ENCODE measurements around a stretch of chr10.

DNA sequence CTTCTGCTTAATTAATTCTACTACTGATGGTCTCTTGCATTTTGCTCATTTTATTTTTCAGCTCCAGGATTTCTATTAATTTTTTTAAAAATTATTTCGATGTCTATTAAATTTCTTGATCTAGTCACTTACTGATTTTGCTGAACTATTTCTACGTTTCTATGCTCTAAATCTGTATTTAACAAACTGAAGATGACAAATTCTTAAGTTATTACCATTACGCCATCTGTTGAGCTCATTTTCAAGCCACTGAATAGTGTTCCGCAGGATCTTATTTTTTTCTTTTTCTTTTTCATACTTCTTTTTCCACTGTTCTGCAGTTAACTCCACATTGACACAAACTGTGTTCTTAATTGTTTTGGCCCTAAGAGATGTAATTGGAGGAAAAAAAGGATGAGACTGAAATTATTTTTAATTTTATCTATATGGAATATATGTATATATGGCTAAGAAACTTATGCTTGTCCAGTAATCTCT, 21.7 kb downstream of the KIF5B start:
- PRO-cap: no peak

GRCh38 chr10:32035879-32036192, 20.4 kb downstream of the KIF5B start:
- PRO-cap: no peak

GRCh38 chr10:32308229-32308501, 38.8 kb downstream of the EPC1 start:
- PRO-cap: no peak

- PRO-cap: no peak
Measured at GRCh38 chr10:32317599-32318108, 29.3 kb downstream of the EPC1 start.

GRCh38 chr10:32446810-32447136, 833 bp downstream of the CCDC7 start:
- PRO-cap: bidirectional peak, plus-strand start at chr10:32446978, minus-strand start at chr10:32446919

DNA sequence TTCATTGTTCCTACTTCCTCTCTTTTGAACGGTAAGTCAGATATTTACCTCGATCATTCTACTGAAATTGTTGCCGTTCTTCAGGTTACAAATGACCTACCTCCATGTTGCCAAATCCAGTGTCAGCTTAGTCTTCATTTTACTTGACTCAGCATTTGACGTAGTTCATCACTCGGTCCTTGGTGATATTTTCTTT, 1.1 kb downstream of the CCDC7 start:
- PRO-cap: no peak

- PRO-cap: no peak
Measured at GRCh38 chr10:32939637-32940347, 18.2 kb downstream of the ITGB1 start.

DNA sequence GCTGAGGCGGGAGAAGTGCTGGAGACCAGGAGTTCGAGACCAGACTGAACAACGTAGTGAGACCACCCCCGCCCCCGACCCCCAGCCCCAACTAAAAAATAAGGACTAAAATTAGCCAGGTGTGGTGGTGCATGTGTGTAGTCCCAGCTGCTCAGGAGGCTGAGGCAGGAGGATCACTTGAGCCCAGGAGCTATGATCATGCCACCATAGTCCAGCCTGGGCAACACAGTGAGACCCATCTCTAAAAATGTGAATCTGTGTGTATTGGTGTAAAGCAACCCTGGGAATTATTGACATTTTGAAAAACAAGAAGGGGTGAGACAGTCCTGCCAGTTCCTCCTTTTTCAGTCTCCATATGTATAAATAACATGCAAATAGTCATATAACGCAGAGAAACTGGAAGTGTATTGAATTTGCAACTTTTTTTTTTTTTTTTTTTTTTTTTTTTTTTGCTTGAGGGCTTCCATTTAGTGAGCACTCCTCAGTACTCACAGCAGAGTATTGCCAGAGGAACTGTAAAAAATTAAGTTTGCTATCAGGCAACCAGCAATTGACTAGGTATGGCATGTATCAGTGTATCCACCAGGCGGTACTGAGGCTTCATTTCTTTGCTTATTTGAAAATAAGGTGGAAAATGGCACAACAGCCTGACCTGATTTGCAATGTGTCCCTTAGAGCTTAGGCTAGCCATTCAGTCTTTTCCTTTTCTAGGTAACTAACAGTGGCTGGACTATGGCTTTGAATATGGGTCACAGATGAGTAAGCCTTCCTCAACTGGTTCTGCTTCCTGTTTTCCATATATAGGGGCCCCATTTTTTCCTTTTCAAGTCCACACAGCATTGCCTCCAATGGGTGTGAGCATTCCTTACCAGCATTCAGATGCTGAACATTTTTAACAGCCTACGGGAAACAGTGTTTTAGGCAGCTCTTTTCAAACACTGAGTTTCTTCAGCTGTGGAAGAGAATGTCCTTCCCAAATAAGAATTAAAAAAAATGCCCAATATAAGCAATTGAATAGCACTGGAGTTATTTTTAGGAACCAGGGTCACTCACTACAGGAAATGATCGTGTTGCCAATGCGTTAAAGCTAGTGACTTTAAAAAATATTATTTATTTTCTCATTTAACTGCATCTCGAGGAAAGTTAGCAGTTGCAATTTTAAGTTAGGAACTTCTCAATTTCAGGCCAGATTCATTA, 3.7 kb upstream of the ITGB1 start:
- PRO-cap: no peak

GRCh38 chr10:32972350-32972867, 14.4 kb upstream of the ITGB1 start:
- PRO-cap: no peak

DNA sequence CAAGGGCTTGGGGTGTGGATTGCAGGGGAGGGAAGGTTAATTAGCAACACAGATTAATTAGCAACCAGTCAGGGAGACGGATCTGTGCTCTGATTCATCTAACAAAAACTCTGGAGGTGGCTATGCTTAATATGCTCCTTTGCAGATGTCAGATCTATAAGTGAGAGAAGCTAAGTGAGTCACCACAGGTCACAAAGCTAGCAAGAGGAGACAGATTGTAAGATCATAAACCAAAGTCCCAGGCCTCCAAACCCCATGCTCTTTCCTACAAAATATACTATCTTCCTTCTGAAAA, 178.8 kb upstream of the ITGB1 start:
- PRO-cap: no peak

DNA sequence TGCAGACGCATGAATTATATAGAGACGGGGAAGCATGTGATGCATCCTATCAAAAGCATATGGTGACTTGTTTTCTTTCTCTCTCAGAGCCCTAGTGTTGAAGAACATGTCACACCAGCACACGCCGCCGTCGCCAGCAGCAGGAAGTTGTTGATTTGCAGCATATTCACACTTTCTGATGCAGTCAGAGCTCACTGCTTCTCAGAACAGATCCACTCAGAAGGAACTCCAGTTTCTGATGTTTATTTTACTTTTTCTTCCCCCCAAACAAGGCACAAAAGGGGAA, 123.3 kb downstream of the NRP1 start:
- PRO-cap: no peak

DNA sequence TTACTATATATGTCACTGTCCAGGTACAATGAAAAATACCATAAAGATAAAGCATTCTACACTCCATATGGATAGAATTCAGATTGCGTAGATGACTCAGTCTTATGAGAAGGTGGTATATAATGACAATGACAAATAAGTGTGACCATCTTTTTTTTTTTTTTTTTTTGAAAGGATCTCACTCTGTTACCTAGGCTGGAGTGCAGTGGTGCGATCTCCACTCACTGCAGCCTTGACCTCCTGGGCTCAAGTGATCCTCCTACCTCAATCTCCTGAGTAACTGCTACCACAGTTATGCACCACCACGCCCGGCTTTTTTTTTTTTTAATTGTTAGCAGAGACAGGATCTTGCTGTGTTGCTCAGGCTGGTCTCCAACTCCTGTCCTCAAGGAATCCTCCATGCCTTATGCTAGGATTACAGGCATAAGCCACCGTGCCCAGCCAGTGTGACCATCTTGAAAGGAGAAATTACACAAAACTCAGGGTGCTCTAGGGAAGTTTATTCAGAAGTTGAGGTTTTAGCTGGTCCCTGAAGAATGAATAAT, 43.2 kb upstream of the NRP1 start:
- PRO-cap: no peak

DNA sequence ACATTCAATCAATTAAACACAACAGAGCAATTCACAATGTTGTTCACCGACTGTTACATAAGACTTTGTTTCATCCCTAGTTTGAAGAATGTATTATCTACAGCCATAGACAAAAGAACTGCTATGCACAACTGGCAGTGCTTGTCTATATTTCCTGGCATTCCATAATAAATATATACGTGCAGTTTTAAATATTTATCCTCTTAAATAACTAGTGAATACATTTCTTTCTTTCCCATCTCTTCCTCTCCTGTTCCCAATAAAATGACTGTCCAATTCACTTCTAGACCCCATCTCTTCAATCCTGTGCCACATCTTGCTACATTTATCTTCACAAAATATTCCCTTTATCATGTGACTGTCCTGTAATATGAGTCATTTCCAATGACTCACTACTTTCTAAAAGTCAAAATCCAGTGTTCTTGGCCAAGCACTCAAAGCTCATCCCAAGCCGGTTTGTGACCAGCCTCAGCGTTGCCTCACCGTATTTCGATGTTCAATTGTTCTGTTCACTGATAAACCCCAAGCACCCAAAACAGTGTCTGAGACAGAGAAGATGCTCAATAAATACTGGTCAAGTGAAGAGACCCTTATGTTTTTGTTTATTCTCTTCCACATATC, 104.8 kb downstream of the PARD3 start:
- PRO-cap: no peak

- PRO-cap: no peak
Measured at GRCh38 chr10:34723685-34724253, 91.3 kb downstream of the PARD3 start.

DNA sequence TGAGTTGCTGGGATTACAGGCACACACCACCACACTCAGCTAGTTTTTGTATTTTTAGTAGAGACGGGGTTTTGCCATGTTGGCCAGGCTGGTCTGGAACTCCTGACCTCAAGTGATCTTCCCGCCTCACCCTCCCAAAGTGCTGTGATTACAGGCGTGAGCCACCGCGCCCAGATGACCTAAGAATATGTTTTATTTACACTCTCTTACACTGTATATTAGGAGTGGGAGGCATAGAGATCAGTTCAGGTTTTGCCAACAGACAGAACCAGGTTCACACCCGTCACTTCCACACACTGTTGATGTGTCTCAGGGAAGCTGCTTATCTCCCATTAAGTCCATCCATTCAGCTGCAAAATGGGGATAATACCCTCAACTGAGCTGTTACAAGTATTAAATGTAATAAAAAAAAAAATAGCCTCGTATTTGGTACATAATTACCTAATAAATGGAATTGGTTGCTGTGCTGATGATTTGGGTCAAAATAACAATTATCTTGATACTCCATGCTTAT, 64.2 kb downstream of the PARD3 start:
- PRO-cap: no peak

DNA sequence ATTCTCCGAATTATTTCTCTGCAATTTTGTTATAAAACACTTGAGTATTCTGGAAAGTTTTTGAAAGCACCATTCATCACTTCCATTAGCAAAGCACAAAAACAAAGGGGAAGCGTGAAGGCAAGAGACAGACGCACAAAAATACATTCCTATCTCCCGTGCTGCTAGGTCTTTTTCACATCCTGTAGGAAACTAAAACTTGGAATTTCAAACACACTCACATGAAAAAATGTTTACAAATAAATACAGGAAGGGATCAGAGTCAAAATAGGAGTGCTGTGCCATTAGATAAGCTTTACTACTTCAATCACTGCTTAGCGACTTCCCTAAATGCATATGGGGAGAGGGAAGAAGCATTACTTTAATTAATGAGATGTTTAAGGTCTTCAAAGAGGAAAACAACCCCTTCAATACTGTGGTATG, 14.1 kb downstream of the PARD3 start:
- PRO-cap: no peak

DNA sequence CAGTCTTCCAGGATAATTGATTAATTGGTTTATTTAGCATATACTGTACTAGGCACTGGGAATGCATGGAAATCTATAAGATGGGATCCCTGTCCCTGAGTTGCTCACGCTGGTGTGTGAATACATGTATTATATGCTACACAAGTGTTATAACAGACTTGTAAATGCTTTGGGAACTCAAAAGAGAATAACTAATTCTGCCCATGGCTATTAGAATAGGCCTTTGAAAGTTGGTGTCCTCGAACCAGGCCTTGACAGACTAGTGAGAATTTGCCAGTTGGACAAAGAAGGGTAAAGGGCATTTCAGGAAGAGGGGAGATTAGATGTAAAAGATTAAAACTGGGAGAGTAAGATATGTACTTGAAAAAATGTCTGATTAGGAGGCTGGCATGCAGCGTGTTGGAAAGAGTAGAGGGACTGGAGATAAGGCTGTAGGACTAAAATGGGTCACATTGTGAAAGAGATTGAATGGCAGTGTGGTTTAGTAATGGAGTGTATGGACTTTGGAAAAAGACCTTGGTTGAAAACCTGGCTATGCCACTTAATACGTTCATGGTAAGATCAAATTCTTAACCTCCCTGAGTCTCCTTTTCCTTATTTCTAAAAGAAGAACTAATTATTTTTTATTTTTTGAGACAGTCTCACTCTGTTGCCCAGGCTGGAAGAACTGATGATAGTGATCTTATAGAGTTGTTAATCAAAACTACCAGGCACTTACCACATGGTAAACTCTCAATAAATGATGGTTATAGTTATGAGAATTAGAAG, 14.0 kb downstream of the CREM start:
- PRO-cap: no peak

GRCh38 chr10:35191258-35191958, 64.8 kb downstream of the CREM start:
- PRO-cap: no peak

- PRO-cap: no peak
Measured at GRCh38 chr10:35208463-35208752, 81.8 kb downstream of the CREM start.

DNA sequence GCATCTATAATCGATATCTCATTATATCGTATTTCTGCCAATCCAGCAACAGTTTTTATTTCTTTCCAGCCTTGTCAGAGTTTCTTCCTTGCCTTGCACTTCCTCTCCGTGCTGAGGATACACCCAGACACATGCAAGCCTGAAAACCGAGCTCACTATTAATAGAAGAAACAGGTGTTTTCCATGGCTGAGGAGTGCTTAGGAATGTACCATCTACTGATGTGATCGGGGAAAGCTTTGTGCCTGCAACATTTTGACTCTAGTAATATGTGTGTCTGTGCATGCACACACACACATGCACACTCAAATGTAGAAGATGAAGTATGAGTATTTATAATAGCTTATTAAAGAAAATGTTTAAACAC, 82.6 kb downstream of the CREM start:
- PRO-cap: no peak

Measured in left cardiac atrium (tissue), 1 donor.